Gastroesophageal sphincter (tissue), 4 donors: Measurements from ENCODE around the gene SPATA45.

- PRO-cap: no peak
- RAMPAGE, long total RNA, 4 experiments: no peak in any of the 4 experiments
Observed at GRCh38 chr1:212827801-212828198, 19.6 kb downstream of the SPATA45 start.

- PRO-cap: no peak
- RAMPAGE, long total RNA, 4 experiments: no peak in any of the 4 experiments
Observed at GRCh38 chr1:212847405-212847834, at the start of gene SPATA45. TSS of gene SPATA45 (minus strand) at chr1:212847649.

DNA sequence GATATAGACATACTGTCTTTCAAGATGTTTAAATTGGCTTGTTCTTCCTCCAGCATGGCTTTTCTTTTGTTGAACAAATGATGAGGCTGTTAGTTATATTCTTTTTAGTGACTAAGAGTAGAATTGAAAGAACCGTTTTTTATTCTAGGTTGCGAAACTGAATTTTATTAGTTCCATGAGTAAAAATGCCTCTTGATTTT is 112.3 kb downstream of the RPS6KC1 start:
- PRO-cap: no peak
- RAMPAGE, long total RNA, 4 experiments: no peak in any of the 4 experiments

- PRO-cap: no peak
- RAMPAGE, long total RNA, 4 experiments: no peak in any of the 4 experiments
Observed at GRCh38 chr1:213462620-213462970, 411.6 kb downstream of the RPS6KC1 start.

GRCh38 chr1:213473914-213474541 is 423.0 kb downstream of the RPS6KC1 start:
- PRO-cap: no peak
- RAMPAGE, long total RNA, 4 experiments: no peak in any of the 4 experiments

DNA sequence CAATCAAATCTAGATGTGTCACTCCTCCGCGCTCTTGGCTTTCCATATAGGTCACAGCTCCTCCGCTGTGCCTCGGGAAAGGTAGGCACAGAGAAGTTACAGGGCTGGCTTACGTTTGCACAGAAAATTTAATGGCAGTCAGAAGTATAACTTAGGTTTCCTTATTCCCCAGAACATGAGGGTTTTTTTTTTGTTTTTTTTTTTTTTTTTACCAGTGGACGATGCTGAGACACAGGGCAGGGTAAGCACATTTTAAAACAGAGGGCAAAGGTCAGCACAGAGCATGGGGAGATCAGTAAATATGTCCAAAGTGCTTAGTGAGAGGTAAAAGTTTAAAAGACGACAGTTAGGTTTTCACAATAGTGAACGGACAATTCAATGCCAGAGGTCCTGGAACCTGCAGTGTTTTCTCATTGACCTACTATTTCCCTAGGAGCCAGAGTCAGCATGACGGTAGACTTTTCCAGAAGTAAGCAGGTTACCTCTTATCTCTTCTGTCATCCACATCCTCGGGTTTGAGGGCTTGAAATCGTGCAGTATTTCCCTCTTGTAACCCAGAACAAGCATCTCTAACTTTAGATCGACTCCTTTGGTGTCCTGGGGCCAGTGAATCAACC is 258.9 kb upstream of the PROX1 start:
- PRO-cap: no peak
- RAMPAGE, long total RNA, 4 experiments: no peak in any of the 4 experiments

GRCh38 chr1:213921337-213921744 is 66.4 kb upstream of the PROX1 start:
- PRO-cap: no peak
- RAMPAGE, long total RNA, 4 experiments: no peak in any of the 4 experiments

DNA sequence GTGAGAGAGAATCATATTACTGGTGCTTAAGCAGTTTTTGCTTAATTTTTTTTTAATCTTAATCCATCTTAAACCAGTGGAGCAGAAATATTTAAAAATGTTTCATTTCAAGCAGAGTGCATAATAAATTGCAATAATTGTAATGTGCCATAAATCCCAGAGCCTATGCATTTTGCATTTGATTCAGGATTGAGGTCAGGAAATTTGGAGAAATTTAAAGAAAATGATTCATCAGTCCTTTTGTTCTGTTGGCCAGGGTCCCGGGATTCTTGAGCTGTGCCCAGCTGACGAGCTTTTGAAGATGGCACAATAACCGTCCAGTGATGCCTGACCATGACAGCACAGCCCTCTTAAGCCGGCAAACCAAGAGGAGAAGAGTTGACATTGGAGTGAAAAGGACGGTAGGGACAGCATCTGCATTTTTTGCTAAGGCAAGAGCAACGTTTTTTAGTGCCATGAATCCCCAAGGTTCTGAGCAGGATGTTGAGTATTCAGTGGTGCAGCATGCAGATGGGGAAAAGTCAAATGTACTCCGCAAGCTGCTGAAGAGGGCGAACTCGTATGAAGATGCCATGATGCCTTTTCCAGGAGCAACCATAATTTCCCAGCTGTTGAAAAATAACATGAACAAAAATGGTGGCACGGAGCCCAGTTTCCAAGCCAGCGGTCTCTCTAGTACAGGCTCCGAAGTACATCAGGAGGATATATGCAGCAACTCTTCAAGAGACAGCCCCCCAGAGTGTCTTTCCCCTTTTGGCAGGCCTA is 8.6 kb downstream of the PROX1 start:
- PRO-cap: no peak
- RAMPAGE, long total RNA, 4 experiments: no peak in any of the 4 experiments

GRCh38 chr1:214028036-214028855 is 40.5 kb downstream of the PROX1 start:
- PRO-cap: no peak
- RAMPAGE, long total RNA, 4 experiments: no peak in any of the 4 experiments

GRCh38 chr1:214071513-214072063 is 83.8 kb downstream of the PROX1 start:
- PRO-cap: no peak
- RAMPAGE, long total RNA, 4 experiments: no peak in any of the 4 experiments

GRCh38 chr1:214355839-214356782 is 75.2 kb downstream of the SMYD2 start:
- PRO-cap: no peak
- RAMPAGE, long total RNA, 4 experiments: no peak in any of the 4 experiments

DNA sequence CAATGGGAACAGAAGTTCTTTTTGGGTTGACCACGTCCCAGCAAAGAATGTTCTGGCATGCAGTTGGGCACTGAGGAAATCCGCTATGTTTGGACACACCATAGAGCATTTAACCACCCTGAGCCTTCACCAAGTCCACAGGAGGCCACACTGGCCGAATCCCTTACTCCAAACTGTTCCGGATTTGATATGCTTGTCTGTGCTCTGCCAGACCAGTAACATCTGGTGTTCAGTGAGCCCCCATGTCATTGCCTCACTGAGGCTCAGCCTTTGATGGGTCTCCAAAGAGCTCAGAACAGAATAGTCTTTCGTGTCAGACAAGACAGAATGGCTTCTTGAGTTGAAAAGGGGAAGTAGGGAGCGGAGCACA is 81.4 kb downstream of the SMYD2 start:
- PRO-cap: no peak
- RAMPAGE, long total RNA, 4 experiments: no peak in any of the 4 experiments

DNA sequence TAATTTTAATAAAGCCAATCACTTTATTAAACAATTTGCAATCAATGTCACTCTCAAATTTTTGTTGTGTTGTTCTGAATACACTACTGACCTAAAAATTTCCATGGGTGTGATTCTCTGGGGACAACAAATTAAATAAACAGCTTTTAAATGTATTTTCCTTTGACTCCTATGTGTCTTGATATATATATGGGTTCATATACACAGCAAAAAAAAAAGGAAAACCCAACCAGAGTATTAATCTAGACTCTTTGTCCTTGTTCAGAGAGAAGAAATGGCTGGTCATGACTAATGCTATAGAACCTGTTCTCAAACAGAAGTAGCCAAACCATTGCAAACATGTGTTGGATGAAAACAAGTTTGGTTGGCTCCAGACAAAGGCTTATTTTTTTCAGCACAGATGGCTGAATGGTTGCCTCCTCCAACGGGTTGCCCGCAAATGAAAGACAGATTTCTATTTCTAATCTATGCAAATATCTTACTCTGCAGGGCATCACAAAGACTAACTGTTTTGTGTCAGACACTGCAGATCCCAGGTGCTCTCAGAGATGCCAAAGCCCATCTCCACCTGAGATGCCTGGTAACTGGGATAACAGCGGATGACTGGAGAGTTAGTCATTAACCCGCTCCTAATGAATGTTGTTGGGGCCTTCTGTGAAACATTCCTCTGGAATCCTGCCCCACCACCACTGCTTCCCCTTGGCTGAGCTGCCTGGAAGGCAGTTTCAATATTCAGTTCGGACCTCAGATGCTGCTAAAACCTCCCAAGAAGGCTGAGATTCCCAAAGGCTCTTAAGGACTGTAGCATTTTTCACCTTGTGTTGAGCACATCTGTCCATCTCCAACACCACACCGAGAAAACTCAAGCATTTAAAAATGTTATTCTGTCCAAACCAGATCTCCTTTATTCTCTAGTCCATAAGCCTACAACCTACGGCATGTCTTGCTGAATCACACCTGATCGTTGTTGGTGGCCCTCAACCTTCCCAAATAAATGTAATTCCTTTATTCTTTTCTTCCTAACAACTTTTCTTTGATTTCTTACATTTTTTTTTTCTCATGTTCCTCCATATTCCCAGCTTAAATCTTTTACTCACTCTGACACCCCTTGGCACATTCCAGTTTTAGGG is 104.5 kb downstream of the PTPN14 start:
- PRO-cap: no peak
- RAMPAGE, long total RNA, 4 experiments: start-site peak on the minus strand in 1 of 4 experiments, centred at positions 579 to 824 of the sequence, 5 to 7 reads per replicate

DNA sequence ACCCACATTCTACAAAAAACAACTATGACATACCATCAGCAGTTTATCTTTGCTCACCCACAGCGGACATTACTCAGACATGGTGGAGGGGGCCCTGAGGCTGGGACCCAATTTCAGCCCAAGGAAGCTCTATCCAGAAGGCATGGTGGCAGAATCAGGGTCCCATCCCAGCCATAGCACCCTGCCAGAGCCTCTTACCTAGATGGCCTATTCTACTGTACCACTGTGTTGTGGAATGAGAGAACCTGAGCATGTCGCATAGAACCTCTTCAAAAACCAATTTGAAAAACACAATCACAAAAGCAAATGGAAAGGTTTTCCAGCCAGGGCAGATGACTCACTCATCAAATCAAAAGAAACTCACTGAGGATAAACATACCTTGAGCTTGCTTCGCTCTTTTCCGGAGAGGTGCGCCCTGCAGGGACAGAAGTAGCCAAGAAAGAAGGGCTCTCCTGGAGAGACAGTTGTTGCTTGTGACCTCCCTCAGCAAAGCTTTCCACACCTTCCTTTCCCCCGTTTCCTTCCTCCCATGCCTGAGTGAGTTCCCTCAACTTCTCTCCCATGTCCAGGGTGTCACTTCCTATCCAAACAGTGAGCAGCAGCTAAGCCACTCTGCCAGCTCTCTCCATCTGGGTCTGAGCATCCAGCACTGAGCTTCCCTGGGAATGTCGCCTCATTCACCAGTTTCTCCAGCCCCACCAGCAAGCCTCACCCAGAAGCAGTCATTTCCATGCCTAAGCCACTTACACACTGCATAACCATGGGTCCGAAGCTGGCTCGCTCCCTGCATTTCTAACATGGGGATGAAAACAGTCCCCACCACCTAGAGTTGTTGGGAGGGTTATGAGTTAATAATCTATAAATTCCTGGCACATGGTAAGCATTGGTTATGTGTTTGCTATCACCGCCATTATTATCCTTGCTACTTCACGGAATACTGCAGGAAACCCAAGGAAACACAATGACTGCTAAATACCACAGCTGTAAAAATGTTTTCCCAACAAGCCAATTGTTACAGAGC is 75.1 kb downstream of the PTPN14 start:
- PRO-cap: no peak
- RAMPAGE, long total RNA, 4 experiments: no peak in any of the 4 experiments

DNA sequence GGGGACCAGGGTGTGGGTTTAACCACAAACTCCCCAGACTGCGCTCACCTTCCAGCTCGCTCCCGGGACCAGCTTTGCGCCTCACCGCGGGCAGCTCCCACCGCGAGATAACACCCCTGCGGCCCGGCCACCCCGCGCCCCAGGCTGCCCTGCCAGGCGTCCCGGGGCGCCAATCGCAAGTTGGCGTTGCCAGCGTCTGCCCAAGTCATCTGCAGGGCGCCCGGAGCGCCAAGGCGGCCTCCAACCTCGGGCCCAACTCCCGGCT is 566 bp downstream of the PTPN14 start:
- PRO-cap: bidirectional peak, plus-strand start at position 208 of the sequence, minus-strand start at position 42 of the sequence
- RAMPAGE, long total RNA, 4 experiments: no peak in any of the 4 experiments

GRCh38 chr1:214642373-214643436 is 39.7 kb downstream of the CENPF start:
- PRO-cap: no peak
- RAMPAGE, long total RNA, 4 experiments: no peak in any of the 4 experiments

GRCh38 chr1:215640421-215641240 is 73.5 kb downstream of the KCTD3 start:
- PRO-cap: no peak
- RAMPAGE, long total RNA, 4 experiments: no peak in any of the 4 experiments

- PRO-cap: no peak
- RAMPAGE, long total RNA, 4 experiments: no peak in any of the 4 experiments
Observed at GRCh38 chr1:216182890-216183559, 240.2 kb downstream of the USH2A start.

DNA sequence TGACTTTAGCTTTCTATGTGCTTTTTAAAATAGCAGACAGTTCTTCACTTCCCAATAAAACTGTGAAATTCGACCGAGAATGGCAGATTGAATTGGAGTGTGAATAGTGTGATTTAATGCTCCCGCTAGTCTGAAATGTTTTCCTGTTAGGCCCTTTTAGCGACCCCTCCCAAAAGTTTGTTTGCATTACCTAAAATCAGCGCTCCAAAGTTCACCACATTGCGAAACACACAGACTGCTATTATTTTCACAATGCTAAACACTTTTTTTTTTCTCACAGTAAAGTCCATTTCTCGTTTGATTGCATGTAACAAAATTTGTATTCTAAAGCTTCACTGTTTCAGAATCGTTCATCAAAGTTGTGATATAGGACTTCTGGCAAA is 76.3 kb upstream of the USH2A start:
- PRO-cap: no peak
- RAMPAGE, long total RNA, 4 experiments: no peak in any of the 4 experiments

GRCh38 chr1:217135404-217136154 is 412.4 kb upstream of the ESRRG start:
- PRO-cap: bidirectional peak, plus-strand start at chr1:217135796, minus-strand start at chr1:217135800
- RAMPAGE, long total RNA, 4 experiments: no peak in any of the 4 experiments